ENCODE measurements around a stretch of chr6.

DNA sequence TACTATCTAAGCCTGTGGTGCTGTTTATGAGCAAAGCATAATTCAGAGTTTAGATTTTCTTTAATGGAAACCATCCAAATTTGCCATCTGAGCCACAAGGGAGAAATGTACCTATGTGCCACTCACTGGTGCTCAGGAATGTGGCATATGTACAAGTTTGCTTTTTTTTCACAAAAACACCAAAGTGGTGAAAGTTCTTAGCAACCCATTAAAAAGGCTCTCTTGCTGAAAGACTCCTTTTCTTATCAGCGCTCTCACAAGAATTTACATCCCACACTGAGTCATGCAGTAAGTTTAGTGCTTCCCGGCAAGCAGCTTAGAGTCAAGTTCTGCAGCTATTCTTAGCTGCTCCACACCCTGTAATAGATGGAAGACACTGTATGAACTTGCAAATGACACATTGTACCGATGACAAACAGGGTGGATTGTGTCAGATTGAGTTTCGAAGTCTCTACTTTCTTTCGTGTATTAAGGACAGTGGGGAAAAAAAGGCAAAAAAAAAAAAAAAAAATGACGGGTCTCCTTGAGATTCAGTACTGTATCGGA, 57.2 kb upstream of the MLIP start:
- PRO-cap = no peak

- PRO-cap = no peak
Measured at GRCh38 chr6:54072887-54073458, 38.3 kb upstream of the MLIP start.

DNA sequence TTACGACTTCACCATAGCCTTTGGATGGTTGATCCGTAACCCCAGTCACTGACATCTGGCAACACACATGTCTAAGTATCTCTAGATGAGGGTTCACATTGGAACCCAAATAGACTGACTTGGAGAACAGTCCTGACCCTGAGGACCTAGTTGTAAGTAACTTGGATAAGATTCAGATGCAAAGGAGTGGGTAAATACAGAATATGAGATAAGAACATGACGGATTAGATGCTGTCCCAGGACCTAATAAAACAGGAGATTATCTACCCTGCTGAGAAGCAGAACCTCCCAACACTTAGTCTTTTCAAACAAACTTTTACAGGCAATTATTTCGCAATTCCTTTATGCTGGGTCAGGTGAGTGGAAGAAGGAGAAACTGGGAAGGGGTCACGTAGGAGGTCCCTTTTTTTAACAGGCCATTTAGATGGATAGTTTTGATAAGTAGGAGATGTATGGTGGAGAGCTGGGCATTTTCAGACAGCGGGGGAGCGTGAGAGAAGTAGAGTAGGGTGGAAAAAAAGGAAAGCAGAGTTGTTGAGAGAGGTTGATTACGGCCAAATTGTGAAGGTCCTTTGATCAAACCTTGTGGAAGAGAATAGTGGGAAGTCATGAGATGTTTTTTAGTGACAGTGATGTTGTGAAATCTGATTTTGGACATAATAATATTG, 32.7 kb downstream of the FAM83B start:
- PRO-cap = no peak

DNA sequence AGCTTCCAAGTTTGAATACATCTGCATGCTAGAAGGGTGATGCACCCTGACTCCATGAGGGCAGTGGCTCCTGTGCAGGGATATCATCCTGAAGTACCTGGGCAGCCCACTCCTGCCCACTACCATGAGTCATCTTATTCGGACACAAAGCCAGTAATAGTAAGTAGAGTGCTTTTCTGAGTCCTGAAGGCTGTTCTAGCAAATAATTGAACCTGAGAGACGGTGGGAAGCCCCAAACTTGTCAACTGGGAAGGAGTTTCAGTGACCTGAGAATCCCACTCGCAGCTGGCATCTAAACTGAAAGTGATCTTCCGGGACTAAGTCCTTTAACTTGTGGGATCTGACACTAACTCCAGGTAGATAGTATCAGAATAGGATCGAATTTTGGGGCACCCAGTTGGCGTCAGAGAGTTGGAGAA, 152.9 kb upstream of the COL21A1 start:
- PRO-cap = no peak

GRCh38 chr6:56492697-56493330, 245.4 kb upstream of the COL21A1 start:
- PRO-cap = no peak

GRCh38 chr6:56525946-56526777, 278.8 kb upstream of the COL21A1 start:
- PRO-cap = no peak

- PRO-cap = no peak
Measured at GRCh38 chr6:56528347-56528745, 281.0 kb upstream of the COL21A1 start.

DNA sequence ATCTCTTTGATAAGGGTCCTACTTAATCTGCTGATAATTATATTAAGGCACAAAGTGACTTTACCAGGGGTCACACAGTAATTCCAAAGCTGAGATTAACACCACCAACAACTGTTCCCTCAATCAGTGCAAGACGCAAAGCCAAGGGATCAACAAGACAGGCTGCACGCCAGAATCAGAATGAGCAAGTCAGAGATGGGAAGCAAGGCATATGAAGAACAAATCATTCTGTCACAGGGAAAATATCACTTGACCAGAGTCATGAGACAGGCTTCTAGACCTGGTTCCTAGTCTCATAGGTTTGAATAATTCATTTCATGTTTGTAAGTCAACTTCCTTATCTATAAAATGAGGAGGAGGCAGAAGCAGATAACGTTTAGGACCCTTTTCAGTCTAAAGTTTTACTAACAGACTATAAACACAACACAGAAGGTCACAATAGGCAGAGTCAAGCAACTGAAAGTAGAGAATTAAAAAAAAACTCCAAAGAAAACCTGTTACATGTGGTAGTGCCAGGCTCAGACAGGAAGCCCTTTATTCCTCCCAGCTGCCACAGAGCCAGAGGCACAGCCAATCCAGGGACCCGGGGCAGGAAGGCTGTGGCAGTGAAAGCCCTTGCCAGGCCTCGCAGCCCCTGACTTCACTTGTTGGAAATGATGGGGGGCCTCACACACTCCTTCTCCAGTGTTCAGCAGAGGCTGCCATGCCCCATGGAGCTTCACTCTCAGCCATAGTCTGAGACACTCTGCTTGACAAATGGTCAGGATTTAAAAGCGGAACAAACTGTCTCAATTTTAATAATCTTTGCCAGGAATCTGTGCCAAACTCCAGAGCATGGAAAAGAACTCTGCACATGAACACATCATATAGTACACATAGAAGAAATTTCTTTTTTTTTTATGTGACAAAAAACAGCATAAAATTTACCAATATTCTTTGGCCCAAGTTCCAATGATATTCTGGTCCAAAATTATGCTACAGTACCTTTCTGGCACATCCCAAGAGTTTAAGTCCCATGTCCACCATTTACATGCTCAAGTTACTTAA, 282.7 kb downstream of the DST start:
- PRO-cap = no peak

GRCh38 chr6:56842042-56842536, 112.5 kb downstream of the DST start:
- PRO-cap = no peak

GRCh38 chr6:57147775-57148682, 24.1 kb upstream of the BAG2 start:
- PRO-cap = no peak

DNA sequence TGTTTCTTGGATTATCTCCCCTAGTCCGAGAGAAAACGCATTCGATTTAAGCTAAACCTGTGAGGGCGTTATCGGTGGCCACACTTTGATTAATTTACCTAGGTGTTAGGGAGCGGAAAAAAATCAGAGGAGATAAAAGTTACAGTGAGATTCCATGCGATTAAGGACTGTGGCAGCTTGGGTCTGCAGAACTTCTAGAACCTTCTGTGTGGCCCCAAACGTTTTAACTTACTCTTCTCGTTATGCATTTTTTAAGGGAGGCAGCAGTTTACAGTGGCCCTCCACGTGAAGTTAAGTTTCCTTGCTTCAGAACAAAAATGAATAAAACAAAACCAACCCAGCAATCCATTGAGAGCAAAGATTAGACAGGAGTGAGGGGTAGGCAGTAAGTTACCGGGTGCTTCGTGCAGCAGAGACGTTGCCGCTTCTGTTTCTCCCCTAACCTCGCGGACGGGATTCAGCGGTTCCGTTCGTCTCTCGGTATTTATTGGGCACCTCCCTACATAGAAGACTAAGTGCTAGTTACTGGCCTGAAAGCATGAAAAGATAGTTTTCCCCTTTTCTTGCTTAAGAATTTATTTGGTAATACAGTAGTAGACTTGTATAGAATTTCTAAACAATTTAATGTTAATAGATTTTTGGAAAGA, 979 bp downstream of the BAG2 start:
- PRO-cap = no peak

GRCh38 chr6:57252873-57253470, 30.9 kb upstream of the RAB23 start:
- PRO-cap = no peak

DNA sequence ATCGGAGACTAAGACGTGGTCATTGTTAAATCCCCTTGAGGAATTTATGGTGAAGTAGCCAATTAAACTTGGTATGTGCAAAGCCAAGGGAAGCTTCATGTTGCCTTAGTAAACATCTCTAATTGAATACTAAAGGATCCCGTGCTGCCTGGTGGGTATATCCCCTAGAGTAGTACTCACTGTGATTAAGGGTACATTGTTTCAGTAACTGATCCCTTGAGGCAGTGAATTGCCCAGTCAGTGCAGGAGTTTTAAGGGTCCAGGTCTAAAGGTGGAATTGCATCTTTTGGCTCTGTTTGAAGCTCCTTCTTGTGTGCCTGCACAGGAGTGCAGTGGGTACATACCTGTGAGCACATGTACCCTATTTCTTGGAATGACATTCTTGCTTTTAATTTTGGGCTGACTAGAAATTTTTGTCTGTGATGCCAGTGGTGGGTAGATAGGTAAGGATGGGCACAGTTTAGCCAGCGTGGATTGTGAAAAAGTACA, 106.2 kb downstream of the PRIM2 start:
- PRO-cap = no peak

GRCh38 chr6:60655352-60655877, 1630.6 kb downstream of the KHDRBS2 start:
- PRO-cap = no peak

DNA sequence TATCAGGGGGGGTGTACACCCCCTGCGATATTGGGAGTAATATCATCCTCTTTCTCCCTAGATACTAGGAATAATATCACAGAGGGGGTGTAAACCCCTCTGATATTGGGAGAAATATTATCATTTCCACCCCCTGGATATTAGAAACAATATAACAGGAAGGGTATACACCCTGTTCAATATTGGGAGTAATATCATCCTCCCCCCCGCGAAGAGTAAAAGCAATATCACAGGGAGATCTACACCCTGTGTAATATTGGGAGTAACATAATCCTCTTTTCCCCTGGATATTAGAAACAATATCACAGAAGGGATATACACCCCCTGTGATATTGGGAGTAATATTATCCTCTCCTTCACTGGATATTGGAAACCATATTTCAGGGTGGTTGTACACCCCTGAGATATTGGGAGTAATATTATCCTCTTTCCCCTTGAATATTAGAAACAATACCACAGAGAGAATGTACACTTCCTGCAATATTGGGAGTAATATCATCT, 1248.0 kb downstream of the KHDRBS2 start:
- PRO-cap = no peak

- PRO-cap = no peak
Measured at GRCh38 chr6:63439977-63440426, 120.2 kb upstream of the LGSN start.

- PRO-cap = no peak
Measured at GRCh38 chr6:63440480-63440972, 120.7 kb upstream of the LGSN start.

- PRO-cap = no peak
Measured at GRCh38 chr6:63522350-63522583, 50.0 kb upstream of the PTP4A1 start.

DNA sequence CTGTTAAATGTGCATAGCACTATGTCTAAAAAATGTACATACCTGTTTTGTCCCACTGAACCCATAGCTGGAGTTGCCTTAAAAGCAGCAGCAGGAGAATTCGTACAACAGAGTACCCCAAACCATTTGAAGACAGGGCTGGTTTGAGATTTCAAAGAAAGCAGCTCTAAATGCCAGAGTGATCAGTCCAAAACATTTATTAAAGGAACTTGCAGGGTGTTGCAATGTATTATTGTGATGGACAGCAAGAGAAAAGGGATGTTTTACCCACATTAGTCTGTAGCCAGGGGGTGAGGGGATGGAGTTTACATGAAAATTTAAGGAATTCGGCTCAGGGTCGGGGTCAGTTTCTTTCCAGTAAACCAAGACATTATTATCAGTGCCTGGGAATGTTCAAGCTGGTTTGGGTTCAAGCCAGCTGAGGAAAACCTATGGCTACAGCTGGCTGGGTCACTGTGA, 6.2 kb upstream of the PTP4A1 start:
- PRO-cap = no peak

DNA sequence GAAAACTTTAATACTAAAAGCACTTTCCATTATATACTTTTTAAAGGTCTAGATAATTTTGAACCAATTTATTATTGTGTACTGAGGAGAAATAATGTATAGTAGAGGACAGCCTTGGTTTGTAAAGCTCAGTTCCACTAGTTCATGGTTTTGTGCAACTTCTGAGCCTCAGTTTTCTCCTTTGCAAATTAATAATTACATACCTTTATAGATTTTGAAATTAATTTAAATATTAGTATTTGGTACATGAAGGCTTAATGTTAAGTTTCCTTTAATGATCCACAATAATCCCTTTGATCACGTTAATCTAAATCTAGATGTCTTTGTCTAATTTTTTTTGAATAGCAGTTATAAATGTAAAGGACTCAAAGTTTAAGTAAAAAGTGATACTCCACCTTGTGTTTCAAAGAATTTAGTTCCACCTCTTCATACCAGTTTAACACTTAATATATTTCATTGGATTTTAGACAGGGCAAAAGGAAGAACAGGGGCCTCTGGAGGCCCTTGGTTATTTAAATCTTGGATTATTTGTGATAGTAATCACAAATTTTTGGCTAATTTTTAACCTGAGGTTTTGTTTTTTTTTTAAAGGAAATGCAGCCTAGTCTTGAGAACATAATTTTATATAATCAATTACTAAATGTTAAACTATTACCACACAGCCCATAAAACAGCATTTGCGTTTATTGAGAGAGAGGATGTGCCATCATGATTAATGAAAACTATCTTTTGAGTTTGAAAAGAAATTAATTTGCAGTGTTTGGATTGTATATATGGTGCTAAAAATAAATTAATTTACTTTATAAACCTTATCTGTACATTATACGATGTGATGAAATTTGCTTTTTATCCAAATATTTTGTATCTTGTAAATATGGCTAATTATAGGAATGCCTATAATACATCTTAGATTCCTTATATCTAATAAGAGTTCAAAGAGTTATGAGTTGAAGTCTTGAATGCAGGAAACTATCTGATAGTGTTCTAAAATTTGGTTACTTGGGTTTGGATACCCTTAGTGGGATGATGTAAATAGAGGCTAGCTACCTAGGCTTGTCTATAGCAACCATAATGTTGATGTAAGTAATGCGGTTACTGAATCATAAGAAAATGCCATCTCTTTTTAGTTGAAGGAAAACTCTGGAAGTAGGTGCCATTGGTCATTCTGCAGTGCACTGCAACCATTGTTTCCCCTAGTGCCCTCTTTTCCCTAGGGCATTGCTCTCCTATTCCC, 9.8 kb downstream of the PTP4A1 start:
- PRO-cap = no peak